Metanephros (tissue), 2 donors: ENCODE results near the genes DDHD1, BMP4 and CNIH1.

DNA sequence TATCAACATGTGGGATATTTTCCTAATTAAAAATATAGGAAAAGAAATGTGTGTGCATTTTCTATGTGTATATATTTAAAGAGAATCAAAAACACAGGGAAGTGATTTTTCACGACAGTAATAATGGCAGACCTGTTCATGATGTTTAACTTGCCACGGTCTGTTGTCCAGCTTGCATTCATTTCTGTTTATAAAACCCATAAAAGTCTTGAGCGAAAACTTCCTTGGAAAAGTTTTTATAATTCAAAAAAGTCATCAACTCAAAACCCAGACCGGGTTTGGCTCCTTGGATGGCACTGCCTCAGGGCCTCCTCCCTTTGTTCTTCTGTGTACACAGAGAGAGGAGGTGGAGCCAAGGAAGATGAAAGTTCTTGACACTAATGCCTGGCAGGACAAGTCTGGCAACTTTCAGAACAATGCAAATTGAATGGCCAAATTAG, 86.9 kb upstream of the FRMD6 start:
- RAMPAGE, long total RNA: no peak

DNA sequence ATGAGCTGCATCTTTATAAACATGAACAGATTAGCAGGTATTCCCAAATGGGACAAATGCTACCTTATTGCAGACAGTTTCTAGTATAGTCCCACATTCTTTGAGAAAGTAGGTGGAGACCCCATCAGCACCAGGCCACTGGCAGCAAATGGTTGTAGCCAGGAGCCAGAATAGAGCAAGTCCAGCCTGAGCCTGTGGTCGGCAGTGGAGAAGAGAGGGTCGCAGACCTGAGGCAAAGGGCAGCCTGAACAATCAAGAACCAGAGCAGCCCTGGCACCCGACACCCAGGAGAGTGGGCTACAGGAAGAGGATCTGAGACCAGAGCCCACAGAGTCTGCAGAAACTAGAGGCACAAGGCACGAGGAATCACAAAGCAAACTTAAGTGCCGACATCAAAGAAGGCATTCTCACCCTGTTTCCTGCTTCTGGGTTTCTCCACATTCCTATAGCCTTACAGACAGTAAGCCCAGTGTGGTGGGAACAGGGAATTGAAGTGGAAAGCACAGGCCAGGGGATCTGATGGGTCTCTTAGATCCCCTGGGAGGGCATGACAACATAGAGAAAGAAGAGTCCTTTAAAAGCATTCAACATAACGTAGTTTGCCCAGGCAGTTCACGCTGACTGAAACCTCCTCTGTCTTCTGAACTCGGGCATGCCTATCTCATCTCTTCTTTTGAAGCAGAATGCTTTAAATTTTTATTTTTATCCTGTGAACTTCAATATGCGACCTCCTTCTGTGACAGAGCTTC, 75.7 kb upstream of the FRMD6 start:
- RAMPAGE, long total RNA: no peak

DNA sequence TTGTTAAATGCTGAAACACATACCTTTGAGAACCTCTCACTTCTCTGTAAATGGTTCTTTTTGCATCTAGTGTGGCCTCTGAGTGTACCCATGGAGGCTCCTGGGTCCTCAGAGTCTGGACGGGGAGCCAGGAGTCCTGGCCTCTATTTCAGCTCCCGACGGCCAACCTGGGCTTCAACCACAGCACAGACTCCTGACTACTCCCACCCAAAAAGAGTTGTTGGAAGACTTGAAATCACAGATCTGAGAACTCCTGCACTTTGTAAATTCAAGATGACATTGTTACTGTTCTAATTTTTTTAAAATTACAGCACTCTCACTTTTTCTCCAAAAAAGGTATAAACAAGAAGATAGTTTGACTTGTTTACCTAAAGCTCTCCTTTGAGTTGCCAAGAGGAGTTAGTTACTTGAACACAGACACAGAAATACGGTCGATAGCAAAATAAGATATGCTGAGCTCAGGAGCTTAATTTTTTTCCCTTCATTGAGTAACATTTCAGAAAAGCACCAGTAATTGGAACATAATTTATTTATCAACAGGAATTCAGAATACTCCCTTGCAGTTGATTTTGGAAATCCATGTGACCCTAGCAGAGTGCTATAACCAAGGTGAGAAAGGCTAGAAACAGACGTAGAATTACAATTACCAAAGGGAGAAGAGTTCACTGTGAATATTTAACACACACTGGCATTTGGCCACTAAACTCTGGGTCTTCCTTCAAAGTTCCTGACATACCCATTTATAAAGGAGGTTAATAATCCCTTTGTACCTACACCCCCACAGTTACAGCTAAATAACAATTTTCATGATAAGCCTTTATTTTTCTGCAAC, 51.7 kb upstream of the FRMD6 start:
- RAMPAGE, long total RNA: no peak

DNA sequence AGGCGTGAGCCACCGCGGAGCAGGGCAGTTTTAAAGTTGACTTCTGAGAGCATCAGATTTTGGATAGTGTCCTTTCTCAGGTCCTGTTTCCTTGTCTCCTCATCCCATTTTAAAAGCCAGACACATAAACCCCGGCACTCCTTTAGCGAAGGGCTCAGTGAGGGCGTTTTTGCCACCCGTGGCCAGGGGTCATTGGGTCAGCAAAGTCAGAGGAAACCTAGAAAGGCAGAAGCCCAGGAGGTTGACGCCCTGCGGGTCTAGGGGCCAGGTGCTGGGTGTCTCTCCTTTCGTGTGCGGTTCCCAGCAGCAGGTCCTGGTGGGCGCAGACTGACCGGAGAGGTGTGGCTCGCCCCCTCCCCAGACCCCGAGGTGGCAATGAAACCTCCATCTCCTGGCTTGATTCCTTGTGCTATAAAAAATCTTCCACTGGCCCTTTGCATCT, 1.0 kb upstream of the FRMD6 start:
- RAMPAGE, long total RNA: no peak

- RAMPAGE, long total RNA: no peak
These were observed 1.4 kb downstream of the FRMD6 start for GRCh38 chr14:51652968-51653750.

DNA sequence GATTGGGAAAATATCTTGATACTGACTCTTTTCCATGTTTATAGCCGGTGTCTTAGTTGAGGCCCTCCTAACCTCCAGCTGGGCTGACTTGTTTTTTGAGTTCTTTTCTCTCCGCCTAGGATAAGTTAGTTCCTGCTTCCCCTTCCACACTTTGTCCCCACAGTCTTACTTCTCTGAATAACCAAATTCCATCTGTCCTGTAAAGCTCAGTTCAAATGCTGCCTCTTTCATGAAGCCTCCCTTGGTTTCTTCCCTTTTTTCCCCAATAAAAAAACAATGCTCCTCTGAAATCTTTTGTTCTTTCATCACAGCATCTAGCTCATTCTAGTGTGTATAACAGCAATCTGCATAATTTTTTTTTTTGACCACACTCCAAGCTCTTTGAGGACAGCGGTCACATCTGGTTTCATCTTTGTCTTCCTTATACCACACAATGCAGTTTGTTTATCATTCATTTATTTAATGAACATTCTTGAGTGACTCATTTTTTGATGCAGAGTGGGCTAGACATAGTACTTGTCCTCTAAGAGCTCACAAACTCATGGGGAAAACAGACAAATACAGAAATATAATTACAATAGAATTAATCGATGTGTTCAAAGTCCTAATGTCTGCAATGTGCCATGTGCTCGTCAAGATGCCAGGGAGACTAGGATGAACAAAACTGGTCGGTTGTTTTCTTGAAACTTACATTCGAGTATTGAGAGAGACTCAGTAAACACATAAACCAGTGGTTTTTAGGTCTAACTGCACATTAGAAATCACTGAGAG, 7.3 kb downstream of the GNG2 start:
- RAMPAGE, long total RNA: no peak

- RAMPAGE, long total RNA: no peak
These were observed 49.7 kb downstream of the GNG2 start for GRCh38 chr14:51910061-51910540.

DNA sequence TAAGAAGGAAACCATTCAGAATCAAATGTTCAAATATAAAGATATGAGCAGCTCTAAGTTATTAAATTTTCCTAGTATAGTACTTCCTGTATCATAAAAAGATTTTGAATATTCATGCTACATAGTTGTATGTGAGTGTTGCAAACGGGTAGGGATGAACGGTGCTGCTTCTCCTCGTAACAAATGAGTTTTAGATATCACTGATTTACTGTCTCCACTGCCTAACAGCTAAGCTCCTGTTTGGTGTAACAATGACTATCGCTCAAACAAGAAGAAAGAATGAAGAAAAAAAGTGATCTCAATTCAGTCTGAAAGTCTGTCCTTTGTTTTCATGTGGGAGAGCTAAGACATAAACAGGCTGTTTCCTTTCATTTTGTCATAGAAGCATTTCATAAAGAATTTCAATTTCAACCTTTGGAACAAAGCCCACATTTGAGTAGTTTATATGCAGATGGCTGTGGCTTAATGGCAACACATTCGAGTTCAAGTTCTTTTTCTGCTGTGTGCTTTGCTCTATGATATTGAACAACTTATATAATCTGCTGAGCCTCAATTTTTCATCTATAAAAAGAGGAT, 26.0 kb upstream of the RTRAF start:
- RAMPAGE, long total RNA: no peak

GRCh38 chr14:52659603-52660349, 35.6 kb downstream of the ERO1A start:
- RAMPAGE, long total RNA: no peak

DNA sequence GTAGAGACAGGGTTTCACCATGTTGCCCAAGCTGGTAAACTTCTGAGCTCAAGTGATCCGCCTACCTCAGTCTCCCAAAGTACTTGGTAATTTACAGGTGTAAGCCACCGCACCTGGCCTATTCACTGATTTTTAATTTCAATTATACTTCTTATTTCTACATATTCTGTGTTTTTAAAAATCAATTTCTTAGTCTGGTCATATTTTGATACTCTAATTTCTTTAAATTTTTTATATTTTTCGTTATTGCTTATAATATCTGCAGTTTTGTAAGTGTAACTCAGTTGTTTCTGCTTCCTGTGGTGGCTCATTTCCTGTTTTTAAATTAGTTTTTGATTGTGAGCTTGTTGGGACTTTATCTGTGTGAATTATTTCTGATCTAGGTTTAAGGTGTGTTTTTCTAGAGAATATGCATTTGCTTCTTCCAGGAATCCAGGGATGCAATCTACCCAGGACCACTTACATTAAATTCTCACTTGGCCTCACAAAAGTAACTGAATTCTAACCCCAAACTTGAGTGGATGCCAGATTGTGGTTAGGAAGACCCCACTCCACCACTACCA, 11.7 kb downstream of the STYX start:
- RAMPAGE, long total RNA: no peak

GRCh38 chr14:53153134-53153478, at the start of gene DDHD1:
Gene DDHD1 (minus strand): TSS chr14:53153323.
- RAMPAGE, long total RNA: no peak

GRCh38 chr14:53327861-53328273, 174.7 kb upstream of the DDHD1 start:
- RAMPAGE, long total RNA: no peak

DNA sequence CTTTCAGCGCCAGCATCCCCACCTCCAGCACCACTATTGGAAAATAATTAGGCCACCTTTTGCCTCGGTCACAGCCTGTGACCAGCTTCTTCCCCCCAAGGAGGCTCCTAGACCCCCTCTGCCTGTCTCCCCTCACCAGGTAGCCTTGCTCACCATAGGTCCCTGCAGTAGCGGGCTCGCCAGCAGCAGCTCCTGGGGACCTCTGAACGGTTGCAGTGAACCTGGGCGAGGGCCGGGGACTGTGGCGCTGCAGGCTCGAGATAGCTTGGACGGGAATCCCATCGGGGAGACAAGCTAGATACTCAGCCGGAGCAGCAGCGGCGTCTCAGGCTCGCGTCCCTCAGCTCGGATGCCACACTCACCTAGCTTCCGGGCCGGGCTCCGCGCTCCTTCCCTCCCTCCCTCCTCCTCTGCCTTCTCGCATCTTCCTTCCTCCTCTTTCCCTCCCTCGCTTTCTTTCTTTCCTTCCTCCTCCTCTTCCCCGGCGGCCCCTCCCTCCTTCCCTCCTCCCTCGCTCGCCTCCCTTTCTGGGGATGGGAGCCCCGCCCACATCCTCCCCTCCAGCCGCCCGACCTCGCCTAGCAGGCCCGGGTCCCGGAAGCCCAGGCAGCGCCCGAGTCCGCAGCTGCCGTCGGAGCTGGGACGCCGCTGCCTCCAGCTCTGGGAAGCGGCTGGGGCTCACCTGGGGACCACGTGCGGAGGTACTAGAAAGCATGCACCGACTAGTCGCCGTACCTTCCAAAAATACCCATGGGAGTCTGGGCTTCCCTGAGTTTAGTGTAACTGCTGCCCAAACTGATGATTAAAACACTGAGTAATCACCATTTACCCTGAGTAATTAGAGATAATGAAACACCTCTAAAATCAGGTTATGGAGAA, at the start of gene BMP4:
Gene BMP4 (minus strand): TSS at position 429 of the 879 bp plus-strand sequence.
- RAMPAGE, long total RNA: start-site peak on the minus strand centred at position 411 of the sequence, 172 bp wide, 61 and 41 reads in 2 replicates

GRCh38 chr14:54397329-54397767, 541 bp downstream of the CDKN3 start:
- RAMPAGE, long total RNA: no peak

GRCh38 chr14:54440805-54441858, at the start of gene CNIH1:
Gene CNIH1 (minus strand): TSS chr14:54441374.
- RAMPAGE, long total RNA: no peak

DNA sequence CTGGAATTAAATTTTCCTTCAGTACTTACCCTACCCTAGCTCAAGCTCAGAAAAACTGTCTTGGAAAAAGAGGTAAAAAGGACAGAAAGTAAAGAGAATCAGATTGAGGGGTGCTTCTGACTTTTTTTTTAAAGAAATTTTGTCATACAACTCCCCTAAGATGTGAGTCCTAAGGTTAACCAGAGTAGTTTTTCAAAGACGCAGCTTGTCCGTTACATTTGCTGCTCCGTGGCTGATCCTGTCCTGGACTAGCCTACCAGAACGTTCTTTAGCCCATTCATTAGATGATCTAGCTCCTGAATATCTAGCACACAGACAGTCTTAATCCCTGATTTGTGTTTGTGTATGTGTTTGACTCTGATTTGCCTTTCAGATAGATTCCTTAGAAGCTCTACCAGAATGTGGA, 60.2 kb downstream of the SAMD4A start:
- RAMPAGE, long total RNA: no peak

- RAMPAGE, long total RNA: no peak
These were observed 76.7 kb downstream of the SAMD4A start for GRCh38 chr14:54643437-54644217.

- RAMPAGE, long total RNA: no peak
These were observed 85.3 kb downstream of the SAMD4A start for GRCh38 chr14:54652013-54652876.

- RAMPAGE, long total RNA: no peak
These were observed 145.7 kb downstream of the SAMD4A start for GRCh38 chr14:54712323-54713289.

DNA sequence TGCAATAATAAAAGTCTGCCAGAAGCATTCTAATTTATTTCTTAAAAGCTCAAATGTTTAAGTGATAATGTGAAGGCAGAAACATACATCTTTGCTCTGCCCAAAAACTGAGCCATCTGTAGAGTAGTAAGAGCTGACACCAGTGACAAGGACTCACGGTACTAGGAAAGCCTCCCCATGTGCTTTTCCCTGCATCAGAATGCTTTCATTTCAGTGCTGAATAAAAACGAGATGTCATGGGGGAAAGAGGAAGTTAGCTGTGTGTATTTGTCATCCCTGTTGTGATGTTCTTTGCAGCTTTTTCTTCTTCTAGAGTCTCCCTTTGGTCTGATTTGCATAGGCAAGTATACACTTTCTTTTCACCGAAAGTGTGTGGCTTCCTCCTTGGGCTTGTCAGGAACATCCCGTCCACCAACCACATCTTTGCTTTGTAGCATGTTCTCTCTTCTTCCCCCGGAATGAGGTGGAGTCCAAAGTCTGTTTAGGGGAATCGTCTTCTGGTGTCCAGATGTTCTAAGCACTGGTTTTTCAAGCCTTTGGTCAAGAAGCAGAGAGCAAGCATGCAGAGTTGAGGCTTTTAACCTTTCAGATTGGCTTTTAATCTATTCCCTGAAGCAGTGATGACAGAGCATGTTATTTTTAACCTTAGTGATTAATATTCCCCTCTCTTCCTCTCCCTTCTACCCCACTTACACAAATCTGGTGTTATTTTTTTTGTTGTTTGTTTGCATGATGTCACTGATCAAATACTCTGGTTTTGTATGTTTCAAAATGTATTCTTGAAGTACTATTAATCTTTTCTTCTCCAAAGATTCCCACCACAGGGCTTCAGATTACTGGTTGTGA, 163.3 kb downstream of the SAMD4A start:
- RAMPAGE, long total RNA: no peak